Osteoblast (primary cell): ENCODE measurements around a stretch of chr14.

GRCh38 chr14:63372342-63372945 is 53.7 kb upstream of the GPHB5 start:
- CAGE, long polyA plus RNA = no peak
- RRBS = no CpG with 5 or more reads among the region's 2 CpGs

GRCh38 chr14:63381774-63382228 is 63.1 kb upstream of the GPHB5 start:
- CAGE, long polyA plus RNA = no peak
- RRBS = no CpG with 5 or more reads among the region's 4 CpGs

- CAGE, long polyA plus RNA = no peak
- RRBS = no CpG with 5 or more reads among the region's 11 CpGs
Measured at GRCh38 chr14:63523226-63524145, 19.7 kb downstream of the PPP2R5E start.

DNA sequence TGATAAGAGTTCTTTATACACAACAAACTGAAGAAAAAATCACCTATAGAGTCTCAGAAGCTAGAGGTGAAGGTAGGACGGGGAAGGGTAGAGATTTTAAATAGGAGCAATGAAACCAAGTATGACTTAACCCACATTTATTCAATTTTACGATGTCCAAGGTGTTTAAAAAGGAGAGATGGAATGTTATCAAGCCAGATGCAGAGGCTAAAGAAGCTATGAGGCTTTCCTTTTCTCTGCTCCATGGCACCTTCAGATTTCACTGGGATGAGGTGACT is 25.9 kb downstream of the SGPP1 start:
- CAGE, long polyA plus RNA = no peak
- RRBS = no CpG with 5 or more reads among the region's 2 CpGs

- CAGE, long polyA plus RNA = no peak
- RRBS = no CpG with 5 or more reads among the region's 4 CpGs
Measured at GRCh38 chr14:64069885-64070404, 217.1 kb downstream of the SYNE2 start.

DNA sequence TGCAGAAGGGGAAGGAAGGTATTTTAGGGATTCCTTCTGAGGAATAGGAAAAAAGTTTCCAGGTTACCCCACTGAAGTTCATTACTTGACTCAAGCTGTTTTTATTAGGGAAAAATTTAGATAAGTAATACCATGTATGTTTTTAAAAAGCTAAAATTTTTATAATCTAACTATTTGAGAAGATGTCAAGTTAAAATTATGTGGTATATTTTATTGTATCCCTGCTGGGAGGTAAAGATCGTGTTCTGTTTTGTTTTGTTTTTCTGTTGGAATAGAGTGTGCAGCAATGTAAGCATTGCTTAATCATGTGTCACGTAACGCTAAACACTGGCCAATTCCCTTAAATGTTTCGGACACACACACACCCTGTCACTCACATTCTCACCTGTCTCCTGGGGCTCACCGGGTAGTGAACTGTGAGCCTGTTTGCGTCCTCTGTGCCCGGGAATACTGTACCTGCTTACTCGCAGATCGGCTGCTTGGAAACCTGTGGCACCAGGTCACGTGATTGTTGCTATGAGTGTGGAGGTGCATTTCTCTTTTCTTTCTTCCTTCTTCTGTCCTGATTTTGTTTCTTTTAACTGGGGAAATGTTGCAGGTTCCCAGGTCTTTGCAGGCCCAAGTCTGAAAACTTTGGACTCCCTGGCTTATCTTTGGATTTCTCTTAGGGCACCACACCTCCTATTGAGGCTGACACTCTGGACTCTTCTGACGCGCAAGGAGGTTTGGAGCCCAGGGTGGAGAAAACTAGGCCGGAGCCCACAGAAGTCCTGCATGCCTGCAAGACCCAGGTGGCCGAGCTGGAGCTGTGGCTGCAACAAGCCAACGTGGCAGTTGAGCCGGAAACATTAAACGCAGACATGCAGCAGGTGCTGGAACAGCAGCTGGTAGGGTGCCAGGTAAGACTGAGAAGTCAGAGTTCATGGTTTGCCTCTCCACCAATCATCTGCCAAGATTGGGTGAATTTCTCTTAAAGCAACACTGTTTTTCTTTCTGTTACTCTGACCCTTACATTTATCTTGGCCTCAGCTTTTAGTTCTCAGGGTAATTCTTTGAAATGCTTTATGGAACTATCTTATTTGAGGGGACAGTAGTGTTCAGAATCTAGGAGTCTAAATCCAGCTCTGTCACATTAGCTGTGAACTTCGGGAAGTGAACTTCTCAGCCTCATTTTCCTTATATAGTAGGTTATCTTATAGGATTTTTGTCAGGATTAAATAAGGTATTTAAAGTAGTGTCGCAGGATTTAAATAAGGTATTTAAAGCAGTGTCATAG is 181.1 kb downstream of the ESR2 start:
- CAGE, long polyA plus RNA = no peak
- RRBS = 69% methylated on average over 3 of the region's 19 CpGs

DNA sequence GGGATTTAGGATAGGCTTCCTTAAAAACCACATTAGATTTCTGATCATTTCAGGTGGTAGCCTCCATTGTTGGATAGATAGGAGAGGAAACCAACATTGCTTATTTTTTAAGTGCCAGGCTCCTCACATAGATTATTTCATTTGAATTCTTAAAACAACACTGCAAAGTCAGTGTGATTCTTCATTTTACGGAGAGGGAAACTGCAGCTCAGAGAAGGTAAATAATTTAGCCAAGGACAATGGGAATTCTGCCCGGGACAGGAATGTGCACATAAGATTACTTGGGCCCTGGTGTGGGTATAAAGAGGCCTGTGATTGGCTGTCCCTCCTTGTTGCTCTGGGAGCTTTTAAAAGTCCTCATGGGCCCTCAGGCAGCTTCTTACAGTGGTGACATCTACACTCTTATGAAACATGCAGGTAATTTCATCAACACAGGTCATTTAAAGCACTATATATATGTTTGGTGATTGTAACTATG is 100.4 kb downstream of the ESR2 start:
- CAGE, long polyA plus RNA = no peak
- RRBS = no CpG with 5 or more reads among the region's 2 CpGs

GRCh38 chr14:64465819-64466773 is 797 bp downstream of the AKAP5 start:
- CAGE, long polyA plus RNA = no peak
- RRBS = 2% methylated on average over 3 of the region's 18 CpGs

GRCh38 chr14:64501345-64501508 is 2.4 kb downstream of the ZBTB25 start:
- CAGE, long polyA plus RNA = no peak

- CAGE, long polyA plus RNA = no peak
- RRBS = no CpG with 5 or more reads among the region's 4 CpGs
Measured at GRCh38 chr14:64524917-64525804, 15.4 kb upstream of the HSPA2 start.

- CAGE, long polyA plus RNA = no peak
Measured at GRCh38 chr14:64527800-64528135, 12.8 kb upstream of the HSPA2 start.

- CAGE, long polyA plus RNA = no peak
- RRBS = no CpG with 5 or more reads among the region's 29 CpGs
Measured at GRCh38 chr14:64539152-64539738, 1.3 kb upstream of the HSPA2 start.

- CAGE, long polyA plus RNA = no peak
- RRBS = no CpG with 5 or more reads among the region's 50 CpGs
Measured at GRCh38 chr14:64541435-64541936, 945 bp downstream of the HSPA2 start.

GRCh38 chr14:64636633-64637090 is 67.6 kb upstream of the PLEKHG3 start:
- CAGE, long polyA plus RNA = no peak
- RRBS = no CpG with 5 or more reads among the region's 11 CpGs

- CAGE, long polyA plus RNA = no peak
- RRBS = no CpG with 5 or more reads among the region's 5 CpGs
Measured at GRCh38 chr14:64637589-64638087, 66.6 kb upstream of the PLEKHG3 start.

DNA sequence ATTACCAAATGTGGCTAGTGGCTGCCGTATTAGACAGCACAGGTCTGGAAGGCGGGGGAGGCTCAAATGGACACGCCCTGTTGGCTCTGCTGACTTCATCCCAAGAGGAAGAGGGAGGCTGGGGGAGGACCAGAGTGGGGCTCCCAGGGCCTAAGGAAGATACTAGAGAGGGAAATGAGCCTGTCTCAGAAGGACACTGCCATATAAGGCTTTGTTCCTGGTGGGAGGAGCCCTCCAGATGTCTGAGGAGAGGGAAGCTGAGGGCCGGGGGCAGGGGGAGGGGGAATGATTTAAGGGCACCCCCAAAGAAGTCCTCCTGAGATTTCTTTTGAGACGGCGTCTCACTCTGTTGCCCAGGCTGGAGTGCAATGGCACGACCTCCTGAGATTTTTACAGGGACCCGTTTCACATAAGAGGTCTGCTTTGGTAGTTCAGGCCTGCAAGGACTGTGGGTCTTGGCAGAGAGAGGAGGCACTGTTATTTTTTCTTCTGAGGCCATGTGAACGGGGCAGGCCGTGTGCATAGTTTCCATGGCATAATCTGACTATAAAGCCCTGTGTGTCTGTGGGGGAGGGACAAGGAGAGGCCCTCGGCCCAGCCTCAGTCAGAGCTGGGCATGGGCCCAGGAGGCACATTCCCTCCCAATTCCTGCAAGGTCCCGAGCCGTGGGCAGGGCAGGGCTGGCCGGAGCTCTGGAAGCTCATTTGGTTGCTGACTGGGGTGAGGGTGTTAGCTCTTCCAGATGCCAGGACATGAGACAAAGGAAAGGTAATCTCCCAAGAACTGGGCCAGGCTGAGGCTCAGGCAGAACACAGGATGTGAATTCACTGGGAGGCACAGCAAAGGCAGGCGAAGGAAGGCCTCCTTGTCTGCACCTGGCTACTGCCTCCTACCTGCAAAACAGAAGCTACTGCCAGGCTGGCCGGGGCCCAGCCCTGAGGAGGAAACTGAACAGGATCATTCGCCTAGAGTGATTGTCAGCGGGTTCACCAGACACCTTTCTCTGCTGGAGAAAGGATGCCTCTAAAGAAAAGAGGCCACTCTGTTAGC is 22.1 kb upstream of the PLEKHG3 start:
- CAGE, long polyA plus RNA = no peak
- RRBS = no CpG with 5 or more reads among the region's 18 CpGs

GRCh38 chr14:64705815-64706307 is 1.6 kb downstream of the PLEKHG3 start:
- CAGE, long polyA plus RNA = no peak
- RRBS = 70% methylated on average over 1 of the region's 5 CpGs

DNA sequence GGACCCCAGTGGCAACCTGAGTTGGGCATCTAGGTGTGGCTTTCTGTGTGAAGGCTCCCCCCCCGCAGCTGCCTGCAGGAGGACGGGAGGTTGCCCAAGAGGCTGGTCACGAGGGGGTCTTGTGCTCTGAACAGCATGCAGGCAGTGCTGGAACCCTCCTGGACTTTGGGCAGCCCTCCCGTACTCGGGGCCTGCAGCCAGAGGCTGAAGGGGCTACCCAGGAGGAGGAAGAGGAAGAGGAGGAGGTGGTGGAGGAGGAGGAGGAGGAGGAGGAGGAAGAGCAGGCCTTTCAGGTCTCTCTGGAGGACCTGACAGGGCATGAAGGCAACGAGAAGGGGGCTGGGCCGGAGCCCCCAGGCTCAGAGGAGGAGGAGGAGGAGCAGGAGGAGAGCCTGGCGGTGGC is 33.5 kb downstream of the PLEKHG3 start:
- CAGE, long polyA plus RNA = no peak
- RRBS = no CpG with 5 or more reads among the region's 8 CpGs

DNA sequence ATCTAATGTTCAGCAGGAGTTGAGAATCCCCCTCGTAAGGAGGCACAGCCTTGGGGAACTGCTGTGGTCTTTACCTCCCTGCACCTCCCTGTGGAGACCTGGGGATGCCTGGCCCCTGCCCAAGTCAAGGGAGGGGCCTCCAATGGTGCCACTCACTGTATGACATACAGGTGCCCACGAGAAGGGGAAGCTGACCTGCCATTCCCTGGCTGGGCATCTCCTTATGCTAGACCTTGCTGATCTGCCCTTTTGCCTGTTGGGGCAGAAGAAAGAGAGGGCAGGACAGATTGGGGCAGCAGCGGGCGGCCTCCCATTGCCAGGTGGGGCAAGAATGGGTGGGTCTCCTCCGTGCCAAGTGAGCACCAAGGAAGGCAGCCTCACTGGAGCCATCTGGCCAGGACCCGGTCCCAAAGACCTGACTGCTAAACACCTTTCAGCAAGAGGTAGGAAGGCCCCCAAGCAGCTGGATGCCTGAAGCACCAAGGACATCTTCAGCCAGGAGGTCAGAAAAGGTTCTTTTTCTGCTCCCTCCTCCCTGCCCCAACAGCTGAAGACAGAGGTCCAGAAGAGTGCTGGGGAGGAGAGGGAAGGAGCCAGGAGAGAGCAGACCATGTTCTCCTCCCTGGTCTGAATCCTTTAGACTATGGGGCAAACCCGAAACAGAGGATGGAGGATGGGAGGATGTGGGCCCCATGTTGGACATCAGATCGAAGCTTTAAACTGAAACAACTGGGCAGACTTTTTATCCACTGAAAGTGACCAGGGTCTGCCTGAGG is 50.5 kb downstream of the PLEKHG3 start:
- CAGE, long polyA plus RNA = no peak
- RRBS = no CpG with 5 or more reads among the region's 8 CpGs

DNA sequence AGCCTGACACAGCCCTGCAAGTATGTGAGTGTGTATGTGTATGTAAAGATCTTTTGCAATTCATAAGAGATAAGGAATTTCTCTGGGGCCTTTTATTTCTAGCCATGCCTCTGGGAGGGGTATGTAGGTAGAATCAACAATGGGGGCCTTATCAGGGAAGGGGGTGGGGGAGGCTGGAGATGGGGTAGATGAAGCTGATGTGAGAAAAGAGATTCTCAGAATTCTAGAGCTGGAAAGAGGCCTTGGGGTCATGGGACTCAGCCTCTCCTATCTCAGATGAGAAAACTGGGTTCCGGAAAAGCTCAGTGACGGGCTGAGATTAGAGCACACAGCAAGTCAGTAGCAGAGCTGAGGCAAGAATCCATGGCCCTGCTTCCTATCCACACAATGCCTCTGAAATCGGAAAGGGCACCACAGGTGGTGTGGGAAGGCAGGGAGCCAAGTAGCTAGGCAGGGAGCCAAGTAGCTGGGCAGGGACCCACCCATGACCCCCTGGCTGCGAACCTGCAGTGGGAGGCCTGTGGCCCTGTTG is 54.6 kb downstream of the PLEKHG3 start:
- CAGE, long polyA plus RNA = no peak
- RRBS = no CpG with 5 or more reads among the region's 4 CpGs